Foreskin fibroblast (primary cell): Measurements from ENCODE around the gene SLX4.

- RRBS: no CpG with 5 or more reads among the region's 18 CpGs
Measured at GRCh38 chr16:2762813-2763562, 10.6 kb downstream of the SRRM2 start.

DNA sequence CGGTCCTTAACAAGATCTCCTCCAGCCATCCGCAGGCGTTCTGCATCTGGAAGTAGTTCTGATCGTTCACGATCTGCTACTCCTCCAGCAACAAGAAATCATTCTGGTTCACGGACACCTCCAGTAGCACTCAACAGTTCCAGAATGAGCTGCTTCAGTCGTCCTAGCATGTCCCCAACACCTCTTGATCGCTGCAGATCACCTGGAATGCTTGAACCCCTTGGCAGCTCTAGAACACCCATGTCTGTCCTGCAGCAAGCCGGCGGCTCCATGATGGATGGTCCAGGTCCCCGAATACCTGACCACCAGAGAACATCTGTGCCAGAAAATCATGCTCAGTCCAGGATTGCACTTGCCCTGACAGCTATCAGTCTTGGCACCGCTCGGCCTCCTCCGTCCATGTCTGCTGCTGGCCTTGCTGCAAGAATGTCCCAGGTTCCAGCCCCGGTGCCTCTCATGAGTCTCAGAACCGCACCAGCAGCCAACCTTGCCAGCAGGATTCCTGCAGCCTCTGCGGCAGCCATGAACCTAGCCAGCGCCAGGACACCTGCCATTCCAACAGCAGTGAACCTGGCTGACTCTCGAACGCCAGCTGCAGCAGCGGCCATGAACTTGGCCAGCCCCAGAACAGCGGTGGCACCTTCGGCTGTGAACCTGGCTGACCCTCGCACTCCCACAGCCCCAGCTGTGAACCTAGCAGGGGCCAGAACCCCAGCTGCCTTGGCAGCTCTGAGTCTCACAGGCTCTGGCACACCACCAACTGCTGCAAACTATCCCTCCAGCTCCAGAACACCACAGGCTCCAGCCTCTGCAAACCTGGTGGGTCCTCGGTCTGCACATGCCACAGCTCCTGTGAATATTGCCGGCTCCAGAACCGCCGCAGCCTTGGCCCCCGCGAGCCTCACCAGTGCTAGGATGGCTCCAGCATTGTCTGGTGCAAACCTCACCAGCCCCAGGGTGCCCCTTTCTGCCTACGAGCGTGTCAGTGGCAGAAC lies 10.1 kb downstream of the ELOB start:
- RRBS: no CpG with 5 or more reads among the region's 32 CpGs

DNA sequence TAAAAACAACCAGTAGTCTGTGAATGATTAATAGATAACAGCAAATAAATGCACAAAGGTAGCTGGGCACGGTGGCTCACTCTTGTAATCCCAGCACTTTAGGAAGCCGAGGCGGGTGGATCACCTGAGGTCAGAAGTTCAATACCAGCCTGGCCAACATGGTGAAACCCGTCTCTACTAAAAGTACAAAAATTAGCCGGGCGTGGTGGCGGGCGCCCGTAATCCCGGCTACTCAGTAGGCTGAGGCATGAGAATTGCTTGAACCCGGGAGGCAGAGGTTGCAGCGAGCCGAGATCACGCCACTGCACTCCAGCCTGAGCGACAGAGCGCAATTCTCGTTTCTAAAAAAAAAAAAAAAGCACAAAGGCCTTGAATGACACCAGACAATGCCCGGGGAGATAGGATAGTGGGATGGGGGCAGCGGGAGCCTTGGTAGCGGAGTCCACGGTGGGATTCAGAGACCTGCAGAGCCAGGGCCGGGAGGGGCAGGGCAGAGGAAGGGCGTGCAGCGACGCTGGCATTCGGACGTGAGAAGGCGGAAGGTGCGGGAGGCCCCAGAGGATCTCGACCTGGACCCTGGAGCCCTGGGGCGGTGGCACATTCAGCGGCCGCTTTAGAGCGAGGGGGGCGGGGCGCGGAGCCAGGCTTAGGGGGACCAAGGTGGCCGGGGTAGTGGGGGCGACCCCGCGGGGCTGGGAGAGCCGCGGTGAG lies 1.1 kb upstream of the FLYWCH2 start:
- RRBS: 3% methylated on average over 4 of the region's 43 CpGs

- RRBS: 5% methylated on average over 10 of the region's 54 CpGs
Measured at GRCh38 chr16:3046802-3047849, 765 bp downstream of the MMP25 start.

GRCh38 chr16:3123889-3125055 lies 10.6 kb upstream of the ZNF213 start:
- RRBS: 2% methylated on average over 24 of the region's 83 CpGs

GRCh38 chr16:3150196-3151159 lies 15.6 kb downstream of the ZNF213 start:
- RRBS: 2% methylated on average over 14 of the region's 67 CpGs

DNA sequence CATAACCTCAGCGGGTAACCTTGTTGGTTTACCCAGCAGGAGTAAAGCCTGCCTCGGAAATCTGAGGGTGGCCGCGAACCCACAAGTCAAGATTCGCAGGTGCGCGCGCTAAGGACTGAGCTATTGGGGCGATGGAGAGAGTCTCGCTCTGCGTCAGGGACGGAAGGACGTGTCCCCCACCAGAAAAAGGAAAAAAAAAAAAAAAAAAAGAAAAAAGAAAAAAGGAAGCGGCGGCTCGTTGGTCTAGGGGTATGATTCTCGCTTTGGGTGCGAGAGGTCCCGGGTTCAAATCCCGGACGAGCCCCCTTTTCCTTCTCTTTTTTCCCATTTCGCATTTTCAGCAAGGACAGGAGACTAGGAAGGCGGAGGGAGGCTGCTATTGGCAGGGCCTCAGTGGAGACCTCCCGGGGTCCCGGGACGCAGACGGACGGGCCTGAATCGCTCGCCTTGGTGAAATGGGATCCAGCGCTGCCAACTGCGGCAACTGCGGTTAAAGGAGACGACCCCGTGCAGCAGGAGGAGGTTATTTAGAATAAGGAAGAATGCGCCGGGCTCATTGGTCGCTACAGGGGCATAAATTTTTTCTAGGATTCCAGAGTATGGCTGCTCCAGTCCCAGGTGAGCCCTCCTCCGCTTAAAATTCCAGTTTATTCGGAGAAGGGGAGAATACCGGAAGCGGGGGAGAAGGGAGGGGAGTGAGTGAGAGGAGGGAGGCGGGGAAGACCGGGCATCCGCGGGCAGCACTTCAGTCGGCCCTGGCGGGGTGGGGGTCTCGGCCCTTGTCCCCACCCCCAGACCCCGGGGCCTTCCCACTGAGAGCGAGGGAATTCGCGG lies 46.9 kb downstream of the ZNF200 start:
- RRBS: 3% methylated on average over 11 of the region's 53 CpGs

DNA sequence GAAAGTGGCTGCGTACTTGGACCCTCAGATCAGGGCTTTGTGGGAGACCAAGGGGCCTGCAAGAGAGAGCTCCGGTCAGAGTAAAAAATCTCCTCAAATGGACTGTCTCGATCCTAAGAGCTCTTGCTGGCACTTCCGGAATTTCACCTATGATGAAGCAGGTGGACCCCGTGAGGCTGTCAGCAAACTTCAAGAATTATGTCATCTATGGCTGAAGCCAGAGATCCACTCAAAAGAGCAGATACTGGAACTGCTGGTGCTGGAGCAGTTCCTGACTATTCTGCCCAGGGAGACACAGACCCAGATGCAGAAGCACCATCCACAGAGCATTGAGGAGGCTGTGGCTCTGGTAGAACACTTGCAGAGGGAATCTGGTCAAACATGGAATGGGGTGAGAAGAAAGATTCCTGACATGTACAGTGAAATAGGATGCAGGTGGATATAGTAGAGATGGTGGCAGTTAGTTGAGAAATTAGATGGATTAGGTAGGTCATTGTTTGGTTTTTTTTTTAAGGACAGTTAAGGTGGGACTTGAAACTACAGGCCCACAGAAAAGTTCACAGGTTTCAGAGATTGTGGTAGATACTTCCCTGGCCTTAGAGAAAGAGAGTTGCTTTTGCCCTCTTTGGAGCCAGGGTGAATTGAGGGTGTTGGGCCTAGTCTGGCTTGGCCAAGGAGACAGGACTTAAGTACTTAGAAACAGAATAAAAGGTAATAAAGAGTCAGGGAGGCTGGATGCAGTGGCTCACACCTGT lies 3.3 kb downstream of the ZNF75A start:
- RRBS: 100% methylated on average over 1 of the region's 5 CpGs

- RRBS: no CpG with 5 or more reads among the region's 10 CpGs
Measured at GRCh38 chr16:3458944-3459477, 15.5 kb downstream of the NAA60 start.

GRCh38 chr16:3468193-3468577 lies 24.7 kb downstream of the NAA60 start:
- RRBS: 89% methylated on average over 1 of the region's 4 CpGs

GRCh38 chr16:3611351-3612286 lies at the start of gene SLX4:
Gene SLX4, minus strand, starts transcription at chr16:3611606.
- RRBS: no CpG with 5 or more reads among the region's 82 CpGs

- RRBS: 8% methylated on average over 5 of the region's 17 CpGs
Measured at GRCh38 chr16:3645219-3645796, 9.2 kb upstream of the DNASE1 start.

GRCh38 chr16:3675539-3676038 lies 21.1 kb downstream of the DNASE1 start:
- RRBS: no CpG with 5 or more reads among the region's 19 CpGs

DNA sequence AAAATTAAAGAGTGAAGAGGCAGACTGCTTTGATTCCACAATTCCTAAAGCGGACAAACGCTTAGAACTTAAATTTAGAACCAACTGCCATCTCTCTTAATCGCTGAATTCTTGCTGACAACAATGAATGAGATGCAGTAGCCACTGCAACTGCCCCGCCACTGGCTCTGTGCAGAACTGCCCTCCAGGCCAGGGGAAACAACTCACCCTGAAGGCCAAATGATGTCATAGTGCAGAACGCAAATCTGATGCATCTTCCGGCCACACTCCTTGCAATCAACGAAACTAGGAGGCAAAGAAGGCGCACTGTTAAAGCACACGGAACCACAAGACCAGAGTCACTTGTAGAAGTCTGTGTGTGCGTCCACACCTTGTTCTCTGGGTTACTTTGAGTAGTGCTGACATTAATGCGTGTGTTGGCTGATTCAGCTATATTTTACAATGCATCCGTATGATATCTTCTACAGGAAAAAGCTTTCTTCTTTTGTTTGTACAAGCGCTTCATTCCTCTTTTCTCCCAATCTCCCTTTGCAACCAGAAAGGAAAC lies 27.8 kb upstream of the TRAP1 start:
- RRBS: no CpG with 5 or more reads among the region's 13 CpGs

GRCh38 chr16:3922174-3922795 lies 41.8 kb upstream of the CREBBP start:
- RRBS: no CpG with 5 or more reads among the region's 14 CpGs

DNA sequence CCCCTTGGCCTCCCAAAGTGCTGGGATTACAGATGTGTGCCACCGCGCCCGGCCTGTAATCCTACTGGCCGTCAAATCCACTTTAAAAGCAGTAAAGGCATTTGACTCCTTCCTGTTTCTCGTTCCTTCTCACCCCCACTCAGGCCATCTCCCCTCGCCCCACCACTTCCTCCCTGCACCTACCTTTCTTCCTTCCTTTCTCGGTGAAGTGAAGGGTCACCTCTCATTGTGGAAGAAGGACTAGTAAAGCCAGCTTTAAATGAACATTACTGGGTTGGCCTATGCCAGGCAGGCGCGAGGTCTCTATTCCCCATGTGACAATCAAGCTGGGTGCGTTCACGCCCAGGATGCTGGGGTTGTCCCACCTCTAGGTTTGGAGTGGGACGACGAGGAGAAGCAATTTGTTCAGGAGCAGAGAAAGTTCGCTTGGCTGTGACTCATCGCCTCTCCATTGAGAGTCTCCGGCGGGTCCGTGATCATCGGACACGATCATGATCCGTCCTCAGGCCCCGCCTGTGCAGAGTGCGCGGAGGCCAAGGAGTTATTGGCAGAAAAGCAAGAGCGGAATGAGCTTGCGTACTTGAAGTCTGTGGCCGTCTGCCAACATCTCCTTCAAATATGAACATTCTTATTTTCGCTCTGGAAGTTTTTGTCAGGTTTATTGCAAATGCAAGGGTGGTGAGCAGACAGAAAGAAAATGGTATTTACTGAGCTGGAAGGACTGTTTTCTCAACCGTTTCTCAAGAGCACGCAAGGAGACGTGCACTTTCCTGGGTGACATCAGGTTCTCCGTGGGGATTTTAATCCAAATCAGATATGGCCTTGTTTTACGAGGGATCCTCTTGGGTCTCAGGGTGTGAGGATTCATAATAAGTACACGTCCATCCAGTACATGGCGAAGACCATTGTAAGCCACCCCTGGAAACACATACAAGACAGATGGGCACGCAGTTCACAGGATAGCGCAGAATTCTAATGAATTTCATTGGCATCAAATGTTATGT lies 69.9 kb upstream of the CREBBP start:
- RRBS: no CpG with 5 or more reads among the region's 37 CpGs

- RRBS: no CpG with 5 or more reads among the region's 27 CpGs
Measured at GRCh38 chr16:4053138-4053918, 62.9 kb downstream of the ADCY9 start.

GRCh38 chr16:4053919-4054681 lies 62.1 kb downstream of the ADCY9 start:
- RRBS: no CpG with 5 or more reads among the region's 22 CpGs

- RRBS: no CpG with 5 or more reads among the region's 17 CpGs
Measured at GRCh38 chr16:4085572-4086088, 30.6 kb downstream of the ADCY9 start.

DNA sequence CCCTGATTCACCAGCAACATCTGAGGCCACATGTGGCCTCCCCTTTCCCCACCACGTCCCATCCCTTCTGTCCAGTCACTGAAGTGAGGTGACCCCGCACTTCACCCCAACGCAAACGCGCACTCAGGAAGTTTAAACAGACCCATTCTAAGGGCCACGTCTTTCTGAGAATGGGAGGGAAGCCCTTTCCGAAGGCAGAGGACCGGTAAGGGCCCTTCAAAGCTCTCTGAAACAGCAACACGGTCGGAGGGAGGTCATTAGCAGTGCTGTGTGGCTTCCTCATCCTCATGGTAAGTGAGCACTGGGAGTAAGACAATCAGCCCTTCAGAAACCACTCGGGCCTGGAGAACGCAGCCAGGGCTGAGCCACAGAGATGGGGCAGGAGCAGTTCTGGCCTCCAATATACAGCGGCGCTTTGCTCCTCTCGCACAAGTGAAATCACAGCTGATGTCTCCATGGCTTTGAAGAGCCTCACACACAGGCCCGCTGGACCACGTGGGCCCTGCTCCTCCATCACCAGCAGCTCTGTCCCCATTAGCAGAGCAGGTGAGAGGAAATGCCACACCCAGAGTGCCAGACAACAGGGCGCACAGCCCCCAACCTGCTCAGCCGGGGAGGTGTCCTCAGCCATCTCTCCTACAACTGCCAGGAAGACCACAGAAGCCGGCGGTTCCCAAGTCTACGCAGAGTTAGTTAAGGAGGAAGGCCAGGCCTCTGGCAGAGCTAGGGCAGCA lies 23.6 kb downstream of the SRL start:
- RRBS: no CpG with 5 or more reads among the region's 22 CpGs